Duodenum (tissue), 1 donor: ENCODE measurements around a stretch of chr12.

DNA sequence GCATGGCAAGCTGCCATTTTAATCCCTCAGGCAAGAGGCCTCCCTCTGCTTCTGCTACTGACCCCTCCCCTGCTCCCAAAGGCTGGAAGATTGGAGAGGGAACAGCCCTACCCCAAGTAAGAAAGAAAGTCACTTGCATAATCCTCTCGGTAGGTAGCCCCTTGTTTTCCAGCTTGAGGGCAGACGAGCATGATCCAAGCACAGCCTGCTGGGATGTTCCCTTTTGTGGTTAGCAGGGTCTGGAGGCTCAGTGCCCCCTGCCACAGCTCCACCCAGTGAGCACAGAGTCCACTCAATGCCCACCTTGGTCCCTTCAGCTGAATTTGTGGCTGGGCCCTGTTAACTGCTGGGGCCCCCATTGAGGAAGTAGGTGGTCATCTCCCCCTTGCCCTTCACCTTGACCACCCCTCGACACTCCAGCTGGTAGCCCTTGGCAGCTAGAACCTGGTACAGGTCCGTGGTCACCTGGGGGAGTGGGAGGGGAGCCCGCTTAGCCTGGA is 20.6 kb downstream of the ADCY6 start:
- PRO-cap = no peak

- PRO-cap = no peak
Observed at GRCh38 chr12:48828059-48829100, 10.1 kb downstream of the CACNB3 start.

DNA sequence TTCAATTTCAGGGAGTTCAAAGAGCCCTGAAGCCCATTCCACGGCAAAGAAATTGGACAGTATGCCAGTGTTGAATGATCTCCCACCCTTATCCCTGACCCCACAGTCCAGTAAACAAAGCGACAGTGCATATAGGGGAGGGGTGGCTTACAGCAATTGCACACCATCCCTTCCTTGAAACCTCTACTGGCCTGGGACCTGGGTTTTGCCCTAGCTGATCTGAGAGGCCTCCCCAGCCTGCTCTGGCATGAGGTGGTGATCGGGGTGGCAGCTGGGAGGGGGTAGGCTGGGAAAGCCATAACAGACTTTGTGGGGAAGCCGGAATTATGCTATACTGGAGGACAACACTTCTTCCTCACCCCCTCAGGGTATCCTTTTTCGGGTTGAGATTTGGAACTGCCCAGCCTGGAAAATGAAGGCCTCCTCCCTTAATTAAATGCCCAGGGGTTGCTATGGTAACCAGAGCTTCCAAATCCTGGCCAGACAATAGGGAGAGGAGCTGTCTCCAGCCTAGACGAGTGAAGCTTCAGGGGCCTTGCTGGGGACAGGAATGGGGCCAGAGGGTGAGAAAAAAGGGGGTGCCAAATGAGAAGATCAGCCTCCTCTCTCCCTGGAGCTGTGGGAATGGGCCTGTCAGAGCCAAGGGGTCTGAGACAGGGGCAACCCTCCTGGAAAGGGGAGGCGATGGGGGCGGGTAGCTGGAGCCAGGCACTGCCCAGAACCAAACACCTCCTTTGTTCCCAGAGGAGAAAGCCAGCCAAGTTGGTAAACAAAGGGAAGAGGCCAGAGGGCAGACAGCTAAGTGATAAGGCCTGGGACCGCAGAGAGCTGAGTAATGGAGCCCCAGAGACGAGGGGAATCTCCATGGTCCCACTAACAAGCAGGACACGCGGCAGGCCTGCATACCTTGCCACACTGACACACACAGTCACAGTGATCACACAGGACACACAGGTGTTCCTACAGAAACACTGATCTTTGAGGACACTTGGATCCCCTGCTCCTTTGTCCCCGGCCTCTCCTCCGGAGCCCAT is 17.7 kb upstream of the RND1 start:
- PRO-cap = no peak

- PRO-cap = no peak
Observed at GRCh38 chr12:48925881-48926166, 532 bp upstream of the FKBP11 start.

DNA sequence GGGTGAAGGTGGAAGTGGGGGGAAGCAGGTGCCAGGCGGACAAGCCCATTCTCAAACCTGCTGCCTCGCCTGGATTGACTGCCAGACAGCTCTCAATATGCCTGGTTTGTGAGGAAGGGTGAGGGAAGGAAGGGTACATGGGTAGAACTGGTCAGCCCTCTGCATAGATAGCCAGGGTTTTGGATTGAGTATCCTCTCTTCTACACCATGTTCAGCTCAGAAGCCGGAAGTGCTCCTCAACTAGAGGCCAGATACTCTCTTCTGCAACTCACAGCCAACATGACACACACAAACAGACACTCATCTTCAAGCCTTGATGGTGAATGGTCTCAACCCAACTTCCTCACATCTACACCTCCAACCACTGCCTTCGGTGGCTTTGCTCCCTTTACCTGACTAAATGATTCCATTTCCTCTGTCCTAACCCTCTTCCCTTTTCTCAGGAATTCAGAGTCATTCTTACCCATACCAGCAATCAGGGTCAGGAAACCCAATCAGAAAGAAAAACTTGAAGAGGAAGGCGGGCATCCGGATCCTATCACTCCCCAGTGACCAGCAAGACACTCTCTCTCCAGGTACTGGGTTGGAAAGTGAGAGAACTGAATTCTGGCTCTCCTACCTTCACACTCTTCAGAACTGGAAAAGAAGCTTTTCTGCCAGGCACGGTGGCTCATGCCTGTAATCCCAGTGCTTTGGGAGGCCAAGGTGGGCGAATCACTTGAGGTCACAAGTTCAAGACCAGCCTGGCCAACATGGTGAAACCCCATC is 7.7 kb upstream of the FKBP11 start:
- PRO-cap = no peak

GRCh38 chr12:49022017-49022827 is 3.6 kb upstream of the PRKAG1 start:
- PRO-cap = no peak

DNA sequence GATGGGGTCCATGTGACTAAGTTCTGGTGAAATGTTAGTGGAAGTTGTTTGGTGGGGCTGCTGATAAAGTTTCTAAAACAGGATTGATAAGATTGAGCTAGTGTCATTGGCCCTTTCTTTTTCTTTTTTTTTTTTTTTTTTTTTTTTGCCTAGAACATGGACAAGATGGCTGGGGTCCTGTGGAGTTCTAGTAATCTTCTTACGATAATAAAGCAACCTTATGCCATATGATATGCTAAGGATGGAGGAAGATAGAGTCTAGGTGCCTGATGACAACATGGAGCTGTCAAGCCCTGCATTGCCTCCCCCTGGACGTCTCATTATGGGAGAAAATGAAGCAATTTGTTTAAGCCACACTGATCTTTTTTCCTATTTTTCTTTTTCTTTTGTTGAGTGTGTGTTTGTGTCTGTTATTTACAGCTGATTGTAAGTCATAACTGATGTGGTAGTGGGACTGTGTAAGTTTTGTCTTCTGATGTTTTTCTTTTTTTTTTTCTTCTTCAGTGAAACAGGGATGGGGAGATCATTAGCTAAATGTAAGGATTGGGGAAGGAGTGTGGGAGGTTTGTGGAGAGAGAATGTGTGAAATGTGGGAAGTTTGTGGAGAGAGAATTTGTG is 16.4 kb upstream of the TUBA1B start:
- PRO-cap = no peak

- PRO-cap = no peak
Observed at GRCh38 chr12:49232134-49232700, 32.7 kb upstream of the TUBA1C start.

GRCh38 chr12:49367938-49368451 is 733 bp downstream of the SPATS2 start:
- PRO-cap = no peak

DNA sequence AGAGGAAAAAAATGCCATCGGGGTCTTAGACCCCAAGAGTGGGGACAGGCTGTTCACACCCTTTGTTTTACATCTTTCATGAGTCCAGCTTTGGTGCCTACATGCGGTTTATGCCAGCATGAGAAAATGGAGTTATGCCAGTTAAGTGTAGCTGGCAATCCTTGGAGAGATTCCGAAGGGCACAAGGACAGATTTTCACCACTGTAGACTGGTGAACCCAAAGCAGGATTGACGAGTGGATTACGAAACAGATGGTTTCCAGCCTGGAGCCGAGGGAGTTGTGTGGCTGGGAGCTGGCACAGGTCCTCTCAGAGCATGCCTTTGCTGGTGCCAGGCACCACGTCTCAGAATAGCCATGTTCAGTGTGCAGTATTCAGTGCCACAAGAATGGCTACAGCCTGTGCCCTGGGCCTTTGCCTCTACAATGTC is 13.1 kb downstream of the KCNH3 start:
- PRO-cap = no peak

- PRO-cap = no peak
Observed at GRCh38 chr12:49553500-49553998, 14.4 kb downstream of the MCRS1 start.

DNA sequence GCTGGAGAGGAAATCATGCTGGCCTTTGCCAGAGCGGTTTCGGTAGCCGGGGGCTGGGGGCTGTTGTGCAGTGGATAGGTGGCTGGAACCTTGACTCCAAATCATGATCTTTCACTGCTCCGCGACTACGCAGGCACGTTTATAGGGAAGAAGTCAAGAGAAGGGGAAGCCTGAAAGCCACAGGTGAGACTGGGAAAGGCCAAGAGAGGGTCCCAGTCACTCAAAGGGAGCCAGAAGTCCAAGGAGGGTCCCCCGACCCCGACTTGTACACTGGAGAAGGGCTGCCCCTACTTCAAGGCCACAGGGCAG is 2.6 kb upstream of the AQP6 start:
- PRO-cap = no peak

DNA sequence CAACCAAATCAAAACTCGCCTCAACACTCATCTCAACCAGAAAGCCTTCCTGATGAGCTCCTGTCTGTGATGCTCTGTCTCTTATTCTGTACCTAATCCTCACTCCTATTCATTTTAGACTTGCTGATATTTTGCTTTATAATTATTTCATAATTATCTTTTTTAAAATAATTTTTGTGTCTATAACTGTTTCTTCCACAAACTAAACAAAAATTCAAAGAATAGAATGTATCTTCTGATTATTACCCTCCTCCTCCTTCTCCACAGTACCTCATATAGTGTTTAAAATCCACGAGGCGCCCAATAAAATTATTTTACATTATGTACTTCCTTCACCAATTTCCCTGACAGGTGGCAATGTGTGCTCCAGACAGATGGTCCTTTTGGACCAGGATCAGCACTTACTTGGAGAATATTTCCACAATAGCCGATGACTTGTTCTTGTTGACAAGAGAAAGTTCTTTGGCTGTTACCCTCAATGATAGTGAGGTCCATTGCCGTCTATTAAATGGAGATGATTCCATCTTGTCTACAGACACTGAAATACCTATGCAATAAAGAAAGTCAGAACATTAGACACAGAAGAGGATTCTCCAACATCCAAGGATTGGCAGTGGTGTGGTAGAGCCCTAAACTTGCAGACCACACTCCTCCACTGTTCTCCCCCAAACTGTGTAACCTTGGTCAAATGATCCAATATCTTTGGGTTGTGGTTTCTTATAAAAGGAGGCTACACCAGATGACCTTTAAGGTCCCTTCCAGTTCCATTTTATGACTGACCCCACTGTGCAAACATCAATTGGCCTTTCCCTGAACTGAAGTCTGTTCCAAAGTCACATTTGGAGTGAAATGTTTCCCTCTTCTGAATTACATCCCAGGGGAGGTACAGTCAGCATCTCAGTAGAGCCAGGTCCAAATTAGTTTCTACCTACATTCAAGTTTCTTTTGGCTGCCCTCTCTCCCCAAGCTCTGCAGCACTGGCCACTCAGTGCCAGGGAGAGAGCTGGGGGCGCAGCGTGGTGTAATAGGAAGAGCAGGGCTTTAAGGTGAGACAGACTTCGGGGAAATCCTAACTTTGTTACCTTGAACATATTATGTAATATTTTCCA is 34.7 kb downstream of the LIMA1 start:
- PRO-cap = no peak

DNA sequence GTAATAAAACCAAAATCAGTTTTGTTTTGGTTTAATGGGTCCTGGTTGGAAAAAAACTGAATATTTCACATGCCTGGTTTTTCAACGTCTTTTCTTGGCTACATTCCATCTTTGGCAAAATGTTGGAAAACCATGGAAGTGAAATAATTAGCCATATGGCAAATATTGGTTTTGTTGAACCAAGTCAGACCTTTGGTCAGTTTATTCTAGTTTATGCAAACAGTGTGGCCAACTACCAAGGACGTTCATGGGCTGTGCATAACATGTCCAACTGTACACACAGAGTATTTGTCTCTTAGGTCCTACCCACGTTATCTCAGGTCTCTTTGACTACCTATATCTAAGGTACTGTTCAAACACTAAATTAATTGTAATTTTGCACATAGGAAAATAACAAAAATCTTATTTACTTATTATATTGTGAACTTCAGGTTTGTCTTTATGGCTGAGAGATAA is 22.3 kb downstream of the DIP2B start:
- PRO-cap = no peak

DNA sequence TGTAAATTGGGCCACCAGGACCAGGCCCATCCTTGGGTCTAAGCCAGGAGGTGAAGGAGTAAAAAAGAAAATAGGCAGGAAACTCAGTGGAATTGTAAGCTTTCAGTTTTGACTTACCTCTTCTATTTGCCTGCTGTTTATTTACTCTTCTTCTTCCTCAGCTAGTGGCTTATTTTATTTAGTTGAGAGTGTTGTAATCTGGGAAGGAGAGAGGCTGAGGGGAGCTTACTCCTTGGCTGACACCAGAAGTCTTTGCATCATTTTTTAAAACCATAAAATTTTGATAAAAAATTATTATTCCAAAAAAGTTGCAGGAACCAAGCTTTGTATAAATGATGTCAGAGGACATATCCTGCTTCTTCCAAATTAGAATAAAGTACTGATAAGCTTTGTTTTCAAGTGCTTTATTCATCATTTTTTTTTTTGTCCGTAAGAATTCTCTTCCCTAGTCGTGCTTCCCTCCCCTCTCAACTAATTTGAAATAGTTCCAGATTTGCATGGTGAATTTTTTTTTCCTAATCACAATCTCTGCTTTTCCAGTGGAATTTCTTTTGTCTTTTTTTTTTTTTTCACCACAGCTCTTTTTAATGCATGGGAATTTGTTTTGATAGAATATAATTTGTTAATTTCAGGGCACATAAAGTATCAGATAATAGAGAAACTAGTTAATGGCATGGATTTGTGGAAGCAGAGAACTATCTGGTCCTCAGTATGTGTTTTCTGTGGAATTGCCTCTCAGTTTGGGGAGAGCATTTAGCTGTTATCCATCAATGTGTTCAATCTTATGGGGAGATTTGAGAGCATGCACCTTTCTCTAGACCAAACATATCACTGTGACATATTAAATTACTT is 64.0 kb downstream of the DIP2B start:
- PRO-cap = no peak

DNA sequence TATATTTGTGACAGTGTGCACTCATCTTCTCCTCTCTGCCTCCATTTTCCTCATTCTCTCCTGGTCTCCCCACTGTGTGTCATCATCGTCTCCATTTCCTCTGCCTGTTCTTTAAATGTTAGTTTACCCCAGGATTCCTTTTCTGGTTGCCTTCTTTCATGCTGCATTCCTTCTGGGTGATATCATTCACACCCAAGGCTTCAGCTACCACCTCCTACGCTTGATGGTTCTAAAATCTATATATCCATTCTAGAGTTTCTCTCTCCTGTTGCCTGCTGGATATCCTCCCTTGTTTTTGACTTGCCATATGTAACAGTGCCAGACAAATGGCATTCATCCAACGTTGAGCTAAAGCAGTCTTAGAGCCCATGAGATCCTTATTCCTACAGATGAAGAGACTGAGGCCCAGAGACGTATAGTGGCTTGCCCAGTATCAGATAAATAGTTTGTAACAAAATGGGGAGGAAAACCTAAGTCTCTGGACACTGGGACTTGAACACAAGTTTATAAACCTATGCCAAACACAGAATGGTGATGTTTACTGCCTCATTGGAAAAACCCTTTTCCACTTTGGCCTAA is 109.5 kb downstream of the DIP2B start:
- PRO-cap = no peak

DNA sequence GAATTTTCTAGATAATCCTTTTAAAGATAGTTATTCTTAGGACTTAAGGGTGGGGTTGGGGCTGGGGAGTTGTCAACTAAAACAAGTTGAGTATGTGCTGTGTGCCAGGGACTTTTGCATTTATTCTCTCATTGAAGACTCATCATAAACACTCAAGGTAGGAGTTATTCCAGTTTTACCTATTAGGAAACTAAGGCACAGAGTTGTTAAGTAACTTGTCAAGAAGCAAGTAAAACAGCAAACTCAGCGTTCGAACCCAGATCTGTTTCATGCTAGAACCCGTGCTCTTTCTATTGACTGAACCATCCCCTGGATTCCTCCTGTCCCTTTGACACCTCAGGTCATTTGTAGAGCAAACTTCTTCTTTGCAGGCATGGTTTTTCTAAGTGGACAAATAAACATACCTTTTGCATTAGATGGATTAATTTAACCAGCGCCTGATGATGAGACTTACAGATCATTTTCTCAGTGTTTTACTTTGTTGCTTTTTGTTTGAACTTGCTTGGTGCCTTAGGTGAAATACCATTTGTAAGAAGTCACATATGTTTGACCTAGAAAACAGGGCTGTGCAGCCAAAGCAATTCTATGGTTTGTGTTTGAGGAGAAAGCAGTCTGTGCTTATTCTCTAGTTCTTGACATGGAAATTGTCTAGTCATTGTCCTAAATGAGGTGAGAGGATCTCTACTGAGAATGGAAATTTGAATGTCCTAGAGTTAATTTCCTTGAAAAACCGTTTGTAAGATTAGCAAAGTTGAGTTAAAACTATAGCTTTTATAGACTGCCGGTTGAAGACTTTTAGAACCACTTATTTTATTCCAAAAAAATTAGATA is 111.0 kb downstream of the DIP2B start:
- PRO-cap = no peak

DNA sequence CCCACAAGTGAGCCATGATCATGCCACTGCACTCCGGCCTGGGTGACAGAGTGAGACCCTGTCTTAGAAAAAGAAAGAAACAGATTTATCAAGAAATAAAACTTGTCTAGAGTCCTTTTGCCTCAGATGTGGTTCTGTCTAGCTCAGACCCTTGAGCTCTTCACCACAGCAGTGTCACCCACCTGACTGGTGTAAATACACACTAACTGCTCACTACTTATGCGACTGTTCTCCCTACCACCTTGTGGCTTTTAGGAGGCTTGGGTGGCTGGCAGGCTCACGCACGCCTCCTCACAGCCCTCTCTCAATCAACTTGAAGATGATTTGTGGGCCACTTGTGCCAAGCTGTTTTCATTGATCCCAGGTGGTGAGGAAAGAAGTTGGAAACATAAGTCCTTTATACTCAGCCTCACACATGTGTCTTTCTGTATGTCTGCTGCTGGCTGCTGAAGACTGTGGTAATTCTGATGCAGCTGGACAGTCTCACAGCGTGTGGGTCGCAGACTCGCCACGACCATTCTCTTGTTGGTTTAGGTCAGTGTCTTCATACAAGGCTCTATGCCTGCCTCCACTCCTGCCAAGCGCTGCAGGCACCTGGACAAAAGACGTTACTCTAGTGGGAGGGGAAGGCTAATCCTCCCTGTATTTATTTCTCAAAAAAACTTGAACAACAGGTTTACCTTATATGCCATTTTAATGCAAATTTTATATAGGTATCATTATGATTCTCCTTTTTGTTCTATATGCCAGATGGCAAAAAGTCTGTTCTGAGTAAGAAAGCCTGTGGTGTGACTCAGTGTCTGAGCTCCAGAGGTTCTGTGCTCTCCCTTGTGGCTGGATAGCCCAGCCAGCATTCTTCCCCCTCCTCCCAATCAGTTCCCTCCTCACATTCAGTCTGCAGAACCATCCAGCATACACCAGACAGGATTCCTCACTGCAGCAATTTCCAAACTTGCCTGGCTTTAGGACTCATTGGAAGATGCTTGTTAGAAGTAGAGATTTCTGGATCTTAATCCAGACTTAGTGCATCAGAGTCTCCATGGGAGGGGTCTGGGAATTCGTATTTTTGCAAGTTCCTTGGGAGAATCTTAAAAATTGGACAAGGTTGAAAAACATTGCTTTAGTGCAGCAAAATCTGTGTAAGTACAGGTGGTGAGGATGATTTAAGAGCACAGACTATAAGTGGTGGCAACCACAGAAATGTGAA is 115.6 kb downstream of the DIP2B start:
- PRO-cap = no peak

GRCh38 chr12:50764757-50765734 is 1.1 kb downstream of the ATF1 start:
- PRO-cap = no peak

GRCh38 chr12:51048482-51049547 is 688 bp downstream of the LETMD1 start:
- PRO-cap = no peak